Aorta (tissue), 1 donor: ENCODE measurements around the gene ITGB8.

DNA sequence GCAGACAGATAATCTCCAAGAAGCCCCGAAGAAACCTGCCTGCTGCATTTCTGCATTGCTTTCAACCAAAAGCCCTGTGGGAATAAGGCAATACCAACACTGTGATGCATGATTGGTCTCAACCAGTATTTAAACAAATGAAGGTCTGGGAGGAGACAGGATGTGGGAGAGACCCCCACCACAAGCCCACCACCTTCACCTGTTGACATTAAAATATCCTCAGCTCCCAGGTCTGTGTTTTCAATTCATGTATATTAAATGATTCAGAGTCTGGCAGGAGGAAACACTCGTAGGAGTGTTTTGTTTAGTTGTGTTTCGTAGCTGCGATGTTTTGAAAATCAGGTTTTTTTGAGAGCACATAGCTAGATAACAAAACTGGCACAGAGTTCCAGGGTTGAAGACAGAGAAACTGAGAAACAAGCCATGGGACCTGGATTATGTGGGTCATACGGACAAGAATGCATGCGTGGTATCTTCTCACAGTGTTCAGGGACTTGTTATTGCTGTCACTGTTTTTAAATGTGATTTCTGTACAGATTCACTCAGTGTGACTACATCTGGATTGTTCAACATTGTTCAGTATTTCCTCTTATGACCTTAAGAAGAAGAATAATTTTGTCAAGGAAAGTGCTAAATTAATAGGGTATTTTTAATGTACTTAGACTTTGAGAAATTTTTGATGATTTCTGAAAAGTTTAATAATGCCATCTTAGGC, 200.5 kb upstream of the AHR start:
- PRO-cap = no peak

DNA sequence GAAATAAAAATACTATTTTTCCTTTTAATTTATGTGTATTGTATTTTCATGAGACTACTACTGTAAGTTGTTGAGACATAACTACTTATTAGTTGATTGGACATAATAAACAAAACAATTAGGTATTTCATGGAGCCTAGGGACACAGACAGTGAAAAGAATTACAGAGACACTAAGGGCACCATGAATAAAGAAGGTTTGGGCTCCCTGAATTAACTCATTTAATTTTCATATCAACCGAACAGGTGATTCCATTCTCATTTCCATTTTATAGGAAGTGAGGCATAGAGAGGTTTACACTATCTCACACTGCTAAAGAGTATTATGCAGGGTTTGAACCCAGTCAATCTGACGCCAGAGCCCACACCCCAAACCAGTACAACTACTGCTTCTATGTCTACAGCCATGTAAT, 173.4 kb upstream of the AHR start:
- PRO-cap = no peak

GRCh38 chr7:17299406-17299779, 941 bp downstream of the AHR start:
- PRO-cap = bidirectional peak, plus-strand start at chr7:17299458, minus-strand start at chr7:17299288

DNA sequence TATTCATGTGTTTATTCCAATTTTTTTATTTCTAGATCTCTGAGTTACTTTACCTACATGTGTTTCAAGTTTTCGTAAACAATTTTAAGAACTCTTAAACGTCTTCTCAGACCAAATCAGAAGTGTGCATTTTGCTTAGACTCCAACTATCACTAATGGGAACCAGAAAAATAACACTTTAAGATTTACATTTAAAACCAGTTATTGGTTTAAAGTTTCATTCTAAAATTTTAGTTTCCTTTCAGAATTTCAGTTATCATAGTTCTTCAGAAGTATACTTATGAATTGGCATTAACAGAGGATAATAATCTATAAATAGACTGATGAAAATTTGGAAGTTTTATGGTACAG, 1.8 kb downstream of the AHR start:
- PRO-cap = no peak

DNA sequence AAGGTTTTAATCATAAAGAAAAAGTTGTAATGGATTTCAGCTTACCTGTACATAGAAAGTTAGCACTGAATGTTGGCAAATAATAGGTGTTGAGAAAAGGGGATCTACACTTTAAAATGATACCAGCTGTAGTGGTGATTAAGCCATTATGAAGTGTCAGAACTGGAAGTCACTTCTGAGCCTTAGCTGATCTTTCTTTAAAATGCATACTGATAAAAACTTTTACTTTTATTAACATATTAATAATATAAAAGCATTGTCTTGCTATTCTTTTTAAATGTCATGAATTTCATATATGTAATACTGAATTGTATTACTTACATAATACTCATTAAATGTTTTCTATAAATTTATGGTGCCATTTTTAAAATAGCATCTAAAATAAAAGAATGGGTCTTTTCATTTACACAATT, 3.7 kb downstream of the AHR start:
- PRO-cap = no peak

GRCh38 chr7:17302586-17303069, 4.2 kb downstream of the AHR start:
- PRO-cap = no peak

GRCh38 chr7:17312657-17313770, 14.6 kb downstream of the AHR start:
- PRO-cap = no peak

DNA sequence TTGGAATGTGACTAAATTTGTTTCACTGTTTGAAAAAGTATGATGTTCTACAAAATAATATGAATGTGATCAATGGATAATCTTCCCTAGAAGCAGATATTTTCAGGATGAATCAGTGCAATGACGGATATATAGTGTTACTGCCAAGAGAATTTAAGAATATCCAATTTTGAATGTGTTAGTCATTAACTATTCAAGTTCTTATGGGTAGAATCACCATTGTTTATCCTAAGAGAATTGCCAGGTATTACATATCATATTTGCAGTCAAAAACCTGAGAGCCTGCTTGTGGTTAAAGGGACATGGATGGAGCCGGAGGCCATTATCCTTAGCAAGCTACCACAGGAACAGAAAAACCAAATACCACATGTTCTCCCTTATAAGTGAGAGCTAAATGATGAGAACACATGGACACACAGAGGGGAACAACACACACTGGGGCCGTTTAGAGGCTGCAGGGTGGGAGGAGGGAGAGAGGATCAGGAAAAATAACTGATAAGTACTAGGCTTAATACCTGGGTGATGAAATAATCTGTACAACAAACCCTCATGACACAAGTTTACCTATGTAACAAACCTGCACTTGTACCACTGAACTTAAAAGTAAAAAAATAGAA, 27.0 kb downstream of the AHR start:
- PRO-cap = no peak

GRCh38 chr7:17333038-17334168, 35.0 kb downstream of the AHR start:
- PRO-cap = no peak

DNA sequence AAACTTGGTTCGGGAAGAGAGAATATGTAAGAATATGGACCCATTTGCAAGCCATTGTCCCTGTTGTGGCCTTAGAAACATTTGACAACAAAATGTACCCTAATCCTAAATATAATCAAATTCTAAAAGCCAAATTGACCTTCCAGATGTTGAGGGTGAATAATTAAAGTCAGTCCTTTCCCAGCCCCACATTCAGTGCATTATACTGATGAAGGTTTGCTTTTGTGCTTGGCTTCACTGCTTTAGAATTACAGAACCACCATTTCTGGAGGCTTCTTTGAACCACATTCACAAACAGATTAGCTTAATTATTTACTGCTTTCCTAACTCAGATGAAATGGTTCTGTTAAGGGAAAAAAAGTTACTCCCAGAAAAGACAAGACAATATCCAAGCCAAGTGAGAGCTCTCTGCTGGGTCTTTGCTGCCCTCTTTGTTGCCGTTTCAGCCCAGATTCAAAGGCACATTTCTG, 188.8 kb downstream of the AHR start:
- PRO-cap = no peak

DNA sequence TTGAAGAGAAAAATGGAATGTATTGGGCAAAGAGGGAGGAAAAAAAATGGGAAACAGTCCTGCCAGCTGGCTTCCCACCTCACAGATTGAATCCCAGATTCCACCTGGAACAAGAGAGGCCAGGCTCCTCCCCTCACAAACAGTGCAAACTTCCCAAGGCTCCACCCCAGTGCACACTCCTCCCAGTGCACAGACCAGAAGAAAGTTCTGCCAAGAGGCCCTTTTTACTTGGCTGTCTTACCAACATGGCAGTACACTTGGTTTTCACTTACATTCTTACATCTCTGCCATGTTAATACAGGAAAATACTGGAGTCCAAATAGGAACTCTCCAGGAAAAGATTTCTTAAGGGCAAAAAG, 202.3 kb downstream of the AHR start:
- PRO-cap = no peak

DNA sequence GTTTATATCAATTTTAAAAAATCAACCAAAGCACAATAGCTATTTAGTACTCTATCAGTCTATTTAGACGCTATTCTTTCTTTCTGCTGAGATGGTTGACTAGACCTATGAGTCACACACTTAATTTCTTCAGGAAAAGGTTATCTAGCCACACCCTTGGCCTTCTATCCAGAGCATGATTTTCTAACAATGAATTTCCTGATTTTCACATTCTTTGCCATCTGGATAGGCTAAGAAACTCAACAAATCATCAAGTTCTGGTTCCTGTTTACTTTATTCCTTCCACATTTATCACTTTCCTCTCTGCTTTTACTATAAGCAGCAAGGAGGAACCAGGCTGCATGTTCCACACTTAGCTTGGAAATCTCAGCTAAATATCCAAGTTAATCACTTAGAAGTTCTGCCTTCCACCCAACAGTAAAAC, 8.1 kb downstream of the PRPS1L1 start:
- PRO-cap = no peak

DNA sequence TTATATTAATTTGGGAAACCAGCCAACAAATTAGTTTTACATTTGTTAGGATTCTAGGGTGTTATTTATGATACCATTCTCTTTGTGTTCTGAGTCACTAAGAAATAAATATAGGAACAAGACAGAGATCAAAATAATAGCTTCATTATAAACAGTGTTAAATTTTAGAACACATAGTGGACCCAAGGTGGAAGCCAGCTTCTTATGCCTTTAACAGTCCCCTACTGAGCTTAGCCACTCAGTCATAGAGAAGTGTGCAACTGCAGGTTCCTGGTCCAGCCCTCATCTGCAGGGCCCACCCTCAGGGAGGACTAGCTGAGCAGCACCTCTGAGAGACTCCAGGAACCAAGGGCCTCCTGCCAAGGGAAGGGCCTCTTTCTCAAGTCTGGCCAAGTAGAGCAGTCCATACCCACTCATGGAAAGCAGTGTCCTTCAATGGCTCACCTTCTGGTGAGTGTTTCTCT, 173.6 kb upstream of the PRPS1L1 start:
- PRO-cap = no peak

DNA sequence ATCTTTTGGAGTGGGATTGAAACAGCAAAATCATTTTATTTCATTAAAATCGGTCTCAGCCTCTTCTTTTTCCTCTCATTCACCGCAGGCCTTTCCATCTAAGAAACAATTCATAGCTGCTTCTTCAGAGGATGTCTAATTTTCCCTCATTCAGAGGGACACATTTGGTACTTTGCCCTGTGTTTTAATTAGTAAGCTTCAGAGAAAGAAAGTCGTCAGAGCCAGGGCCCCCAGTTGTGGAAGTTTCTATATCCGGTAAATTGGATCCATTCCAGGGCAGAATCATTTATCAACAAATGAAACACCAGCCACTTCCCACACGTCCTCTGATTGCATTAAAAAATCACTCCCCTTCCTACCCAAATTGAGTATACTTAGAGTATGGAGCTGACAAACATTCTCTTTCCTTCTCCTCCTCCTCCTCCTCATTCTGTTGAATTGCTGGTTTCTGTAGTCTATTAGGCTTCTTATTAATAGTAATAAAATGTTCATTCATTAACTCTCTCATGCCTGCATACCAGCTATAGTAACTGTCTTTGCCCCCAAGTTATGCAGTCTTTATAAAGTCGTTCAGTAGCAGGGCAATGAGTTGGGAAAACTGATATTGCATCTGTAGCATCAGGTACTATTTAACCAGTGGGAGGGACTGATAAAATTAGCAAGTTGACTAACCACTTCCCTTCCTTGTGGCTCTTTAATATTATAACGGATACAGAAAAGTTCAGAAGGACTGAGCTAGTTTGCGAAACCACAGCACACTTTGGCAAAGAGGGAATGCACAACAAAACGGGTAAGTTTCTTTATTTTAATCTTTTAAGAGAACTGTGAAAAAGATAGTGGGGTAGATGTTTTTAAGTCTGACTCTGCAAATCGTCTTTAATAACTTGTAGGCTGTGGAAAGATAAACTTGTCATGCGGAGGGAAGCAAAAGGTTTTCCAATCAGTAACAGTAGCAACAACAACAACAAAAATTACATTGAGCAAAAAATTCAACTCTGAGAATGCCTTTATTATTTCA, 205.5 kb upstream of the HDAC9 start:
- PRO-cap = unidirectional peak, plus-strand start at position 724 of the sequence

- PRO-cap = no peak
Measured at GRCh38 chr7:20220819-20221688, 3.9 kb upstream of the MACC1 start.

- PRO-cap = no peak
Measured at GRCh38 chr7:20330820-20331591, at the start of gene ITGB8. Gene ITGB8 (plus strand): TSS chr7:20330900.

DNA sequence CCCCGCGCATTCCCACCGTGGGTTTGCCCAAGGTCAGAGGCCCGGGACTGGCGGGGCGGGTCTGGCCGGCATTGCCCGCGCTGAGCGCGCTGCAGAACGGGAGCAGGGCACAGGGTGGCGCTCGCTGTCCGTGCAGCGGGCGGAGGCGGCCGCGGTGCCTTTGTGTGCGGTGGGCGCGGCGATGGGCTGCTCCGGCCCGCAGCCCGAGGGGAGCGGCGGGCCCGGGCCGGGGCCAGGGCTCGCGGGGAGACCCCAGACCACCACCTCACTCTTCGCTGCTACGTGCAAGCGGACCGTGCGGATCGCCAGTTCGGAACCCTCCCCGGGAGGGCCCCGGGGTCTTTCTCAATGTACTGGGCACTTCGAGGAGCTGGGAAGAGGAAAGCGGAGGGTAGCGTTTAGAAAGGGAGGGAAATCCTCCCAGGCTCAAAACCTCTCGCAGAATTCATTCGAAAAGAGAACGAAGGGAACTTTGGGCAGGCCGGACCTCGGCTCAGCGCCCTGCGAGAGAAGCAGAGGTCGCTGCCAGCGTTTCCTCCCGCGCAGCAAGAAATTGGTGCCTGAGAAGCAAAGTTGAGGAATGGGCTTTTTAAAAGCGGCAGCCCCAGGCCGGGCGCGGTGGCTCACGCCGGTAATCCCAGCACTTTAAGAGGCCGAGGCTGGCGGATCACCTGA, 8.5 kb downstream of the SP8 start:
- PRO-cap = no peak

DNA sequence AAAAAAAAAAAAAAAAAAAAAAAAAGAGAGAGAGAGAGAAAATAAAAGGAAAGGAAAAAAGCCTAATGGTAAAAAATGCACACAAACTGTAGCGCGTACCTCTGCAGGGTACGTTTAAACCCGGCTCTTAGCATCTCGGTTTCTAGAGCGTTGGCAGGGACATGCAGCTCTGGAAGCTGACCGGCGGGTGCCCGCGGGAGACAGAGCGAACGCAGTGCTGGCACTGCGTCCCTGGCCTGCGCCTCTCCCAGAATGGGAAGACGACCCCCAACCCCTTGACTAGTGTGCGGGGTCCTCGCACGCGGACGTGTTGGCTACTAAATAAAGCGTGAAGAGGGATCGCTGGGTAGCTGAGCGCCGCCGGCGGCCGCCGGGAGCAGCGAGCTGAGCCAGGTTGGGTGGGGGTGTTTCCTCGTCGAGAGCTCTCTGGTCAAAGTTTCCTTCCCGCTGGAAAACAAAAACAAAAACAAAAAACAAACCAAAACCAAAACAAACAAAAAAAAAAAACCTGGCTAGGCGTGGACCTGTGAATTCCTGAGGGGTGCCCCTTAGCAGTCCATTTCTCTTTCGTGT, 4.3 kb upstream of the SP8 start:
- PRO-cap = no peak

DNA sequence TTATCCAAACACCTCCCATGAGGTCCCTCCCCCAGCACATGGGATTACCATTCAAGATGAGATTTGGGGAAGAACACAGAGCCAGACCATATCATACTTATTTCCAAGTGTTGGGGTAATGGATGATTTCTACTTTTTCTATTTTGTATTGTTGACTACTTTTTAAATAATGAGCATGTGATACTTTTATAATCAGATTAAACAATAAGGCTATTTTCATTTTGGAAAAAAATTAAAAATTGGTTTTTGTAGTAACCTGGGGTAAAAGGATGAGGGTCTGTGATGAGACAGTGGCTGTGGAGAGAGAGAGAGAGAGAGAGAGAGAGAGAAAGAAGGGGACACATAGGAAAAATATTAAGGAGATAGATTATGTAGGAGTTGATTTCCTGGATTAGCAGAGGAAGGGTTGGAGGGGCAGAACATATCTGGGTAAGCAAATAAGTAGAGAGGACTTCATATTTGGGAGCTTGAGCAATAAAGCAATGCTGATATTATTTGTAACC, 301.3 kb upstream of the SP8 start:
- PRO-cap = no peak

- PRO-cap = no peak
Measured at GRCh38 chr7:21383397-21383756, 44.5 kb upstream of the SP4 start.